Lung (tissue), 4 donors: ENCODE measurements around the gene NRBF2.

- PRO-cap, result no peak
- RAMPAGE, long total RNA, result no peak
- RRBS, result 2% methylated on average over 10 of the region's 39 CpGs
Measured at GRCh38 chr10:62815608-62816239, 442 bp downstream of the EGR2 start.

DNA sequence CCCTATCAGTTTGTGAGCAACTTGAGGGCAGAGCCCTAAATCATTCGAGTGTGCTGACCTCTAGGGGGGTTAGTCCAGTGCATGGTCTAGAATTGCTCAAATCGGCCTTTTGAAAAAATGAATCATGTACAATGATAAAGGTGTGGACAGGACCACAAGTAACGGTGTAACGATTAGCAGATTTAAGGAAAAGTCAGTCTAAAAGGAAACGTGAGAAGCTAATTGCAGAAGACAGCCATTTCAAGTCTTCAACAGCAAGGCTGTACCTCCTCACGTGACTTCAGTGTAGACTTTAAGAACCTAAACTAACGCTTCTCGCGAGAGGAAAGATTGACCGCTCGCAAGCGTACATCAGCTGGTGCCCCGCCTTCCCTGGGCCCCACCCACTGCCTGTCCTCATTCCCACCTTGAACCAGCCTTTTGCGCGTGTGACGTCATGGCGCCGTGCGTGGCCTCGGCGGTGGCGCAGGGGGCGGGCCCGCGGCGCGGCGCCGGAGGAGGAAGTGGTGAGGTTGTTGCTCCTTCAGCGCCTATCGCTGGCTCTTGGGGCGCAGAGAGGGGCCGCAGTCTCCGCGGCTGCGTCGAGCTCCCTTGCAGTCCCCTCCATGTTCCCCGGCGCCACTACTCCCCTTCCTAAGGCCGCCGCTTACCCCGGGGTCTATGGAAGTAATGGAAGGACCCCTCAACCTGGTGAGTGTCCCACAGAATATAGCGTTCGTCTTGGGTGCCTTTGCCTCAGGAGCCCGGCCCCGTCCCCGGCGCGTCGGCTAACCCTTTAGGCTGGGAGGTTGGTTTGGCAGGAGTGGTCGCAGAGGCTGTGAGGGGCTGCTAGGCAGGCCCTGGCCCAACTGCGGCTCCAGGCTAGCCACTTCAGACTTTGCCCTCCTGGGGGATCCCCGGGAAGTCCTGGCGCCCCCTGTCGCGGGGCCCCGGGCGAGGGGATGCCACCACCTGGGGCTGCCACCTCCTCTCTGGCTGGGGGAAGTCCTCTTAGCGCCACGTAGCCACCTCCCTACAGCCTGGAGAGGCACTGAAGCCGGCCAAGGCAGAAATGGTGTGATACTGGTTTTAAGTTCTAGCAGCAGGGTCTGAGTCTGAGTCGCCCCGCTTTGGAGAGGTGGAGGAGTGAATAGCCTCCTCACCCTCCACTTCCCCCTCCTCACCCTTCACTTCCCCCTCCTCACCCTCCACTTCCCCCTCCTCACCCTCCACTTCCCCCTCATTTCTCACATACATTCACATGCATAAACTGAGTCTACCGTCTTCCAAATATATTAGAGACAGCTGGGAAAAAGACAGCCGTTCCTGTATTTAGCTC lies at the start of gene NRBF2:
NRBF2 (plus strand) TSS at position 518 of the 1,318 bp plus-strand sequence.
- PRO-cap, result unidirectional peak, plus-strand start at position 437 of the sequence; unidirectional peak, plus-strand start at position 475 of the sequence
- RAMPAGE, long total RNA, result no peak
- RRBS, result 2% methylated on average over 10 of the region's 65 CpGs

GRCh38 chr10:63134193-63134854 lies 1.2 kb downstream of the NRBF2 start:
- PRO-cap, result no peak
- RAMPAGE, long total RNA, result no peak
- RRBS, result no CpG with 5 or more reads among the region's 8 CpGs

- PRO-cap, result no peak
- RAMPAGE, long total RNA, result no peak
- RRBS, result no CpG with 5 or more reads among the region's 3 CpGs
Measured at GRCh38 chr10:63161523-63162008, 28.4 kb downstream of the NRBF2 start.

- PRO-cap, result no peak
- RAMPAGE, long total RNA, result no peak
- RRBS, result no CpG with 5 or more reads among the region's 3 CpGs
Measured at GRCh38 chr10:63169876-63170798, 37.0 kb downstream of the NRBF2 start.

GRCh38 chr10:63188968-63189690 lies 56.0 kb downstream of the NRBF2 start:
- PRO-cap, result no peak
- RAMPAGE, long total RNA, result no peak
- RRBS, result no CpG with 5 or more reads among the region's 2 CpGs

- PRO-cap, result no peak
- RAMPAGE, long total RNA, result no peak
- RRBS, result no CpG with 5 or more reads among the region's 7 CpGs
Measured at GRCh38 chr10:63267066-63268204, 134.3 kb downstream of the NRBF2 start.

- PRO-cap, result no peak
- RAMPAGE, long total RNA, result no peak
- RRBS, result no CpG with 5 or more reads among the region's 4 CpGs
Measured at GRCh38 chr10:63441537-63442264, 24.1 kb downstream of the JMJD1C start.

DNA sequence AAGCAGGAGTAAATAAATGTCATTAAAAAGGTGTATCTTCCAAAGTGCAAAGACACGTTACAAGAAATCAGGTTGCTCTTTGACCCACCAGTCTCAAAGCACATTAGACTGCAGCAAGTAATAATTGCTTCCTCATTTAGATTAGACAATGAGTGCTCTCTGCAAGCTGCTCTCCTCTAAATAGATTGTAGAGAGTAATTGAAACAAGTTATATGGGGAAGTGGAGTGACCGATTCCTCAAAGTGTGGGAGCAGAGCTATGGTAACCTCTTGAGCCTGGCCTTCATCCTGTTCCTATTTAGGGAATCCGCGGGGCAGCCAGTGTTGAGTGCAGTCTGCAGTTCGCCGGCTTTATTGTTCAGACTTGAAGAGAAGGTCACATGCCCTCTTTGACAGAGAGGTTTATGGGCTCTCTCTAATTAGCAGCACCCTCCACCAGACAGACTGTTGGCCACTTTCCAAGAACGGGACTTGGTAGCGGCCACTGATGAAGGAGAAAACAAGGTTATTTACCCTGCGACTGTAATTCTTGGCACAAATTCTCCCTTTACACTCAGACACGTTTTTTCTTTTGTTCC lies 107.4 kb downstream of the REEP3 start:
- PRO-cap, result no peak
- RAMPAGE, long total RNA, result no peak
- RRBS, result no CpG with 5 or more reads among the region's 10 CpGs

DNA sequence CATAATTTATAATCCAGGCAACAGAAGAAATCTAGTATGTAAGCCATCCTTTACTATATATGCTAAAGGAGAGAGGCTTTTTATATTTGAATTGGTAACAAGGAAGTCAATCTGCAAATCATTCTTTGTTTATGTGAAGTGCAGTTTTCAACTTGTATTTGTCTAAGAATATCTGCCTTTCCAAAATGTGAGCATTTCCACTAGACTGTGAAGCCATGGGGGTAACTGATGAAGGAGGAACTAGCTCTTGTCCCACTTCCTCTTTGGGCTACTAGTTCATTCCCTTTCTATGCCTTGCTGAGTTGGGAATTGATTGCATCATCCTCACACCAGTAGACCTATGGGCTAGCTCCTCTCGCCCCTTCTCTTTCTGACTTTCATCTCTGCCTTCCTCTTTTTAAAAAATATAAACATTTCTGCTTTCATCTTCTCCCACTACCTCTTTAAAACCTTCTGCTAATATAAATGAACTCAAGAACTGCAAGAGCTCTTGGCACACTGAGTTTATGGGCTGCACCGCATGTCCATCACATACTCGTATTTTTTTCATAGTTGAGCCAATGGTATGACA lies 181.8 kb downstream of the REEP3 start:
- PRO-cap, result no peak
- RAMPAGE, long total RNA, result no peak
- RRBS, result no CpG with 5 or more reads among the region's 3 CpGs

DNA sequence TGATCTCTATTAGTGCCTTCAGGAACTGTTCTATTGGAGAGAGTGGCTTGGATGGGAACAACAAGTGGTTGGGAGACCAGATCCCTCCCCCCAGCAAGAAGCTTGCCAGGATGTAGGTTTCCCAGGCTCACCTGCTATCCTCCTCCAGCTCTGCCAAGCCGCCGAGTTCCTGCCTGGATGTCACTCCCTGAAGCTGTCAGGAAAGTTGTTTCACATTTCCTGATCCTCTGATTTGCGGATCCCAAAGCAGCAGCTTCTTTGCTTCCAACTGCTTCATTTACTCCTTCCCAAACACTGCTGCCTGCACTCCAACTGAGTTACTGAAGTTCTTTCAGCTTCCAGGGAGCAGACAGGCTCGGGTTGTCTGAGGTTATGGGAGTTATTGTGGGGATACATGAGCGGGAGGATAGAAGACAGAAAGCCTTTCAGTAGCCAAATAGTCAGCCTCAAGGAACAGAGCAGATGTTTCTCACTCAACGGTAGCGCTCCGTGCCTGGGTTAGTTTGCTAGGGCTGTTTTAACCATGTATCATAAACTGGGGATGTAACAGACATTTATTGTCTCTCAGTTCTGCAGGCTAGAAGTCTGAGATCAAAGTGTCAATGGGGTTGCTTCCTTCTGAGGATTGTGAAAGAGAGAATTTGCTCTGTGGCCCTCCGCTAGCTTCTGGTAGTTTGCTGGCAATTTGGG lies 515.9 kb downstream of the REEP3 start:
- PRO-cap, result no peak
- RAMPAGE, long total RNA, result no peak
- RRBS, result no CpG with 5 or more reads among the region's 9 CpGs

- PRO-cap, result unidirectional peak, plus-strand start at chr10:65570536
- RAMPAGE, long total RNA, result no peak
- RRBS, result no CpG with 5 or more reads among the region's 22 CpGs
Measured at GRCh38 chr10:65570090-65571137, 1355.4 kb upstream of the LRRTM3 start.

DNA sequence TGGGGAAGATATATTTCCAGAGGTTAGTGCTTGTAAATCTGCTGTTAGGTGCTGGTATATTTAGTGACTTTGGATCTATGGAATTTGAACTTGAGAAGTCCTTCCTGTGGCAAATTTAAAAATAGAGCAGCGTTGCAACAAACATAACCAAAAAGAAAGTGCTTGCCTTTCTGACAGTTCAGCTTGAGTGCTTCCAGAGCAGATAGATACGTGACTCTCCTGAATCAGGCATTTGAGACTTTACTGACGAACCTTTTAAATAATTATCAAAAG lies 387.5 kb upstream of the LRRTM3 start:
- PRO-cap, result no peak
- RAMPAGE, long total RNA, result no peak
- RRBS, result no CpG with 5 or more reads among the region's 3 CpGs

GRCh38 chr10:67700096-67700377 lies 4.0 kb upstream of the CTNNA3 start:
- PRO-cap, result no peak
- RAMPAGE, long total RNA, result no peak
- RRBS, result no CpG with 5 or more reads among the region's 3 CpGs

DNA sequence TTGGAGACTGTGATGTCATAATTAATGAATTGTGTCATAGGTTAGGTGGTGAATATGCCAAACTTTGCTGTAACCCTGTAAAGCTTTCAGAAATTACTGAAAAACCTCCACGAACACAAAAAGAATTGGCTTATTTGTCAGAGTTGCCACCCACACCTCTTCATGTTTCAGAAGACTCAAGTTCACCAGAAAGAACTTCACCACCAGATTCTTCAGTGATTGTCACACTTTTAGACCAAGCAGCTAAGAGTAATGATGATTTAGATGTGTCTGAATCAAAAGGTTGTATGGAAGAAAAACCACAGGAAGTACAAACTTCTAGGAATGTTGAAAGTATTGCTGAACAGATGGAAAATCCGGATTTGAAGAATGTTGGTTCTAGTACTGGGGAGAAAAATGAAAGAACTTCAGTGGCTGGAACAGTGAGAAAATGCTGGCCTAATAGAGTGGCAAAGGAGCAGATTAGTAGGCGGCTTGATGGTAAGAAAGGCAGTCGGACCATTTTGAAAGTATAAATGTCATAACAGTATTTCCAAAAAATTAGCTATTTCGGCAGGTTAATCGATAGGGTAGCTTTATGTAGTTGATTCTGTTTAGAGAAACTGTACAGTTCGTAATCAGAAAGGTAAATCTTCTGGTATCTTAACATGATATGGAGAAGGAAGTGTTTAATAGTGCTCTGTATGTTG lies 28.2 kb downstream of the SIRT1 start:
- PRO-cap, result no peak
- RAMPAGE, long total RNA, result no peak
- RRBS, result no CpG with 5 or more reads among the region's 7 CpGs

DNA sequence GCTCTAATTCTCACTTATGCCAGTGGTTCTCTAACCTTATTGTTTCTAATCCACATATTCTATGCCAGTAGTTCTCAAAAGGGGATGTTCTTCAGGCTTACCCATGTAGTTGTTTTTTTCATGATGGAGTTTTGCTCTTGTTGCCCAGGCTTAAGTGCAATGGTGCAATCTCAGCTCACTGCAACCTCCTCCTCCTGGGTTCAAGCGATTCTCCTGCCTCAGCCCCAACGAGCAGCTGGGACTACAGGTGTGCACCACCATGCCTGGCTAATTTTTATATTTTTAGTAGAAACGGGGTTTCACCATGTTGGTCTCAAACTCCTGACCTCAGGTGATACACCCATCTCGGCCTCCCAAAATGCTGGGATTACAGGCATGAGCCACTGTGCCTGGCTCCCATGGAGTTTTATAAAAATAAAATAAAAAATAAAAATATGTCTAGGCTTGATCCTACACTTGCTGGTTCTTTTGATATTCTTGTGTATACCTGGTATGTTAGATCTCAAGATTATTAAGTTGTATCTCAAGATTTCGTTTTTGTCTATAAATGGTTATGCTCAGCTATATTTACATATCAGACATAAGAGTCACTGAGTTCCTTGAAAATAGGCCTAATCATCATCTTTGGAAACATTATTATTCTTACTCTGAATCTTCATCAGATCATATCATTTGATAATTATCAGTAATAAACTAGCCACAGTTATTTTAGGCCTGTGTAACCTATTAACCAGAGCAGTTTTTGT lies 76.3 kb downstream of the HERC4 start:
- PRO-cap, result no peak
- RAMPAGE, long total RNA, result no peak
- RRBS, result no CpG with 5 or more reads among the region's 5 CpGs

DNA sequence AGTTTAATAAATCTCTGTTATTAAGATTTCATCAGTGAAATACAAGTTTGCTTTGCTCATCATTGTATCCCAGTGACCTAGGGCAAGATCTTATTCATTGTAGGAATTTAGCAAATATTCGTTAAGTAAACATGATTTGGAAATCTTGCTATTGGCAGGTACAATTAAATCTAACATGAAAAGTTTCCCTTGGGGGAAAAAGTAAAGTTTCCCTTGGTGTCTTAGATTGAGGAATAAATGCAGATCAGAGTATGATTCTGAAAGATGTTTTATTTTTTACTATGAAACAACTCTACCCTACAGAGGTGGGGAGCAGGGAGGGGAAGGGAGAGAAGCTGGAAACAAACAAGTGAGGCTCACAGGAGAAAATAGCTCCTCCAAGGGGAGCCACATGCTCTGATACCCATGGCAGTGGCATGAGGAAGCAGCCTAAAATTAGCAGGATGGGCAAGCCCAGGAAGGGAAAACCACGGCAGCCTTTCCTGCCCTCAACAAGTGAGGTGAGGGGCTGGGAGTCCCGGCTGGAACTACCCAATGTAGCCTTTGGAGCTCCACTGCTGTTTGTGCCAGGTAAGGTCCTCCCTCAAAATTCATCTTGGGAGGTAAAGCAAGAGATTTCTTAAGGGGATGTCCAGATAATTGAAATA lies 12.5 kb upstream of the HERC4 start:
- PRO-cap, result no peak
- RAMPAGE, long total RNA, result no peak
- RRBS, result no CpG with 5 or more reads among the region's 3 CpGs

DNA sequence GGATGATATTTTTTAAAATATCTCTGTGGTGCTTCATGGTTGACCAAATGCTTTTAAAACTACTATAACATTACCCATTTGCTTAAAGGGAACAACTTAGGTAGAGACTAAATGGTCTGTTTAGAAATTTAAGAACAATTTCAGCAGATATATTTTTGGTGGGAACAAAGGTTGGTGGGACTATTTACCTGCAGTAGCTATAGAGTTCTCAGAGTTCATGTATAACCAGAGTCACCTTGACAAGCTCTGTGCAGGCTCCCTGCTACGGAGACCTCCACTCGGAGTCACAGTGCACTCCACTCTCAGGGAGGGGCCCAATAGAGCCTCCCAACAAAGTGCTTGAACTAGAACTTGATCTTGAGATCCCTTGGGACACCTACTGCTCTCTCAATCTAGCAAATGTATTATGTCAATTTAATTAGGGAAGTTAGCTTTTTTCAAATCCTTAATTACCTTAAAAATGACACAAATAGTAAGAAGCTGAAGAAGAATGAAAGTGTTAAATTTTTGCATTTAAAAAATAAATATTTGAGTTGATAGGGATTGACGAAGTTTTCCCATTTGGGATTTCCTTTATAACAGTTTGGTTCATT lies 2.3 kb downstream of the MYPN start:
- PRO-cap, result no peak
- RAMPAGE, long total RNA, result no peak
- RRBS, result no CpG with 5 or more reads among the region's 3 CpGs

DNA sequence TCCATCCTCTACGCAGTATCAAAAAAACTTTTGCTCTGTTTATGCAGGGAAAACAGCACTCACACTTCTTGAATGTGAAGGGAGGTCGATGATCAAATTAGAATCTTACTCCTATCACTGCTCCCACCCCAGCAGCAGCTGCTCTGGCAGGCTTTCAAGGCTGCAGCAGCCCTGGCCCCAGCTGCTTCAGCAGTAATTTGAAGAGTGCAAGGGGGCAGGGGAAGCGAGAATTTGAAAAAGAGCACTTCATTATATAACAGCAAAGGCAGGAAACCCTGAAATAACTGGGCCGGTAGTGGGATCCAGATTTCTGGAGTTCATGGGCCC lies 44.8 kb downstream of the MYPN start:
- PRO-cap, result no peak
- RAMPAGE, long total RNA, result no peak
- RRBS, result no CpG with 5 or more reads among the region's 4 CpGs

GRCh38 chr10:68318424-68318827 lies 13.4 kb upstream of the HNRNPH3 start:
- PRO-cap, result no peak
- RAMPAGE, long total RNA, result no peak
- RRBS, result no CpG with 5 or more reads among the region's 1 CpG